Mammary microvascular endothelial cell (primary cell): ENCODE measurements around the gene MAP4K2.

DNA sequence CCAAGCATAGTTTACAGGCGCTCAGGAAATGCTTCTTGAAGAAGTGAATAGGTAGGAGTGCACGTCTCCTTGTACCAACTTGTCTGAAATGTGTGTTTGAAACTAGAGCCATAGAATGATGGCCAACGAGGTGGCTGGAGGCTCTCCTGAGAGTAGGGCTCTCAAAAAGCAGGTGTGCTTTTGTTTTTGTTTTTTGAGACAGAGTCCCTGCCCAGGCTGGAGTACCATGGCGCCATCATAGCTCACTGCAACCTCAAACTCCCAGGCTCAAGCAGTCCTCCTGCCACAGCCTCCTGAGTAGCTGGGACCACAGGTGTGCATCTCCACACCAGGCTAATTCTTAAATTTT lies 8.3 kb downstream of the SPINDOC start:
- RAMPAGE, long total RNA: no peak

DNA sequence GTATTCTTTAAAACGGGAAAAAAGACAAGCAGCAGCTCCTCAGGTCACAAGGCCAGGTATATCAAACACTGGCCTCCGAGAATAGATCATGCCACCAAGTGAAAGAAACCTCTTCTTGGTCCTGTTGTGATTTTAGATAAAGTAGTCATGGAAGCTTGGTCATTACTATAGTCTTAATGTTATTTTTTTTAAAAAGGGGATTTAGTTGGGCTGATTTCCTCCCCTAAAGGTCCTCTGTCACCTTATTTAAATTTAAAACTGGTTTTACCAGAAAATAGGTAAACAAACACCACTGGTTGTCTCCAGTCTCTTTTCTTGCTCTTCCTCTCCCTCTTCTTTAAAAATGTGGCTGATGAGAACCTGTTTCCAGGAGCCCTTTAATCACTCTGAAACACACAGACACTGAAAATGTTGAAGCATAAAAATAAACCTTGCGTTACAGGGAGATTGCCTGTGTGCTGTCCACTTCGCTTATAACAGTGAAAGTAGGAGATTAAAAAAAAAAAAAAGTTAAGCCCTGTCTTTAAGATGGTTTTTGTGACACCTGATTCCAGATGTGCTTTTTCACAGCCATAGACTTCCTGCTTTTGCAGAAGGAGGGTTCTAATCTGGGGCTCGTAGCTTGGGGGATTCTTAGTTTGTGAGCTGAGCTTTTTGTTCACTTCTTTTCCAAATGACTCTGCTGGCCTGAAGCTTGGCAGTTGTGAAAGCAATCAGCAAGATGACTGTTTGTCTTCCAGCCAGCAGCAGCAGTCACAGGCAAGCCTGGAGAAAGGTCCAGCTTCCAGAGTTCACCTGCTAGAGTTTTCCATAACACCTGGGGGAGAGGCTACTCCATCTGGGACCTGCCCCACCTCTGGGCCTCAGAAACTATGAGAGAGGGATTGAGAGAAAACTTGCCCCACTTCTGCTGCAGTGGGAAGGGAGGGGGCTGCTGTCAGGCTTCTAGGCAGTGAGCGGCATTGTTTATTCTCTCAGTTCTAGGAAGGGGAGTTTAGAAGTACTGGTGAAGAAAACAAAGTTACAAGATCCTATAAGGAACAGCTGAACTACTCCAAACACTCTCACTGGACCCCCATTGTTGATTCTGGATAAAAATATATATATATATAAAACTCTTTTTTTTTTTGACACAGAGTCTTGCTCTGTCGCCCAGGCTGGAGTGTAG lies 4.0 kb downstream of the MARK2 start:
- RAMPAGE, long total RNA: no peak

DNA sequence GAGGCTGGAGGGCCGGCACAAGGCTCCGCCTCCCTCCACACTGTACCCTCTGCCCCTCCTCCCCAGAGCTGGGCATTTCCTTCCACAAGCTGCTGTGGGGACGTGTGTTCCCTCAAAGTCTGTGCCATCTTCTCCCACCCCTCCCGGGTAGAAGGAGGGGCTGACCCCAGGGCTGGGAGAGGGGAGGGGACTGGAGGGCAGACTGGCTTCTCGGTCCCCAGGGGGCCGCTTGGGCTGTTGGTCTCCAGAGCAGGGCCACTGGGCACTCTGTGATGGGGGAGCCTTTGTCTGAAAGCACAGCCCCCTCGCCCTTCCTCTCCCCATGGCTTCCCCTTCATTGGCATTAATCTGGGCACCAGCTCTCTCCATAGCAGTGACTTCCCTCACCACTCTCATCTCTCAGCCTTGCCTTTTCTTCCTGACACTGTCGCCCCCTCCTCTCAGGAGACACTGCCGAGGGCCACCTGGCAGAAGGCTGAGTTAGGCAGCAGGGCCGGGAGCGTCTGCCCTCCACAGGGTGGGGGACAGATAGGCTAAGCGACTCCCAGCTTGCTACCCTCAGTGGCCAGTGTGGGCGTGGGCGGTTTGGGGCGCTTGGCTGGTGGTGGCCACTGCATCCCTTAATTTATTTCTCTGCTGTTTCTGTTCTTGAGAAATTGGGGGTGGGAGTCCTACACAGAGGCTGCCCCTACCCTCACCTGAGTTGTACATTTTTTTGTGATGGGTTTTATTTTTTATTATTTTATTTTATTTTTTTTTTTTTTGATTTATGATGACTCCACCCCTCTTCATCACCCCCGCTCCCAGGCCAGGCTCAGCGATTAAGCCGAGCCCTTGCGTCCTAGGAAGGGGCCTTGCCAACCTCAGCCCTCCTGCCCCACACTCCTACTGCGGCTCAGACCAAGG lies 6.8 kb downstream of the RCOR2 start:
- RAMPAGE, long total RNA: no peak

- RAMPAGE, long total RNA: no peak
Observed at GRCh38 chr11:63946727-63947209, 8.0 kb downstream of the NAA40 start.

DNA sequence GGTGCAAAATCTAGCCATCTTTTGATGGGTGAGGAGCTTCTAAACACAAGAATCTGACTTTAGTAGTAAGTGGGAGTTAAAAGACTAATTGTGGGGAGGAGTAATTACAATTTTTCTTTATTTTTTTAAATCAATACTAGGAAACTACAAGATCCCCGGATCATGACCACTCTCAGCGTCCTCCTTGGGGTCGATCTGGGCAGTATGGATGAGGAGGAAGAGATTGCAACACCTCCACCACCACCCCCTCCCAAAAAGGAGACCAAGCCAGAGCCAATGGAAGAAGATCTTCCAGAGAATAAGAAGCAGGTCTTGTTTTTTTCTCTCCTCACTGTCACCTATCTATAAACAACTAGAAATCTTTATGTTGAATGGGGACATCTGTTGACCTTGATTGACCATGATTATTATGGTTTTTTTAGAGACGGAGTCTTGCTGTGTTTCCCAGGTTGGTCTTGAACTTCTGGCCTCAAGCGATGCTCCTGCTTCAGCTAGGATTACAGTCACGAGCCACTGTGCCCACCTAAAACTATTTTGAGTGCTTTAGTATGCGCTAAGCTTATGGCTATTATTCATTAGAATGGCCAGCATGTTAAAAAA lies 9.6 kb downstream of the STIP1 start:
- RAMPAGE, long total RNA: no peak

DNA sequence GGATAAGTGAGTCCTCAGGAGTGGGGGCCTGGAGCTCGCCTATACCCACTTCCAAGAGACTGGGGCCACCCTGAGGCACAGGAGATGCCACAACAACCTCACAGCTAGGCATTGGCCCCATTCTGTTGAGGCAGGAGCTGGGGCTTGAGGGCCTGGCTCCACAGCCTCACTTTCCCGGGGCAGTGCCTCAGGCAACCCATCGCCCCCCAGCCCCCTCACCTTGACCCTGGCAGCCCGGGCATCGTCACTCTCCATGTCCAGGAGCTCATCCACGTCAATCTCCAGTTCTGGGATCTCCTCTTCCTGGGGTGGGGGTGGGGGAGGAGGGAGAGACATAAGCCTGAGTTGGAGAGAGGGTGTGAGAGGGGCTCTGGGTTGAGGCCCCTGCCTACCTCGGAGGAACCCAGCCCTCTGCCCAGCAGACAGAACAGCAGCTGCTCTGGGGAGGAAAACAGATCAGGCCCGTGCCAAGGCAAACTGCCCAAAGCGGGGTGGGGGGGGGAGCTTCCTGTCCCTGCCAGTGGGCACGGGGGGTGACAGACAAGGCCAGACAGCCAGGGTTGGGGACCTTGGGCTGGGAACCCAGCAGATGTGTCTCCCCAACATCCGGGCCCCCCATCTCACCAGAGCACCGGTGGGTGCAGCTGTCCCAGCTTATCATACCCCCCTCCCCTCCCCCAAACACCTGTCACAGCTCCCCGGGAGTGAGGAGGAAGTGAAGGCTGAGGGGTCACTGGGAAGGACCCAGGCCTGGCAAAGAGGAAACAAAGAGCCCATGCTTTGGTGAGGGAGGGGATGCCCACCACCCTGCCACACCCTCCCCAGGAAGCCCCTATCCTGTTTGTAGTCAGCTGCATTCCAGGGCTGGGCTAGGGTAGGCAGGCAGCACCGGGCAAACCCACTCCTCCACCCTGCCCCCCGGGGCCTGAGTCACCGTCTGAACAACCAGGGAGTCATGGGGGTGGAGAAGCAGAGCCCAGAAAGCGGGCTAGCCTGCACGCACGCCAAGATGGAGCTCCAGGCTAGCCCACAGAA lies 1.4 kb downstream of the PPP1R14B start:
- RAMPAGE, long total RNA: start-site peak on the minus strand centred at position 798 of the sequence, 173 bp wide, 85 and 19 reads in 2 replicates; start-site peak on the plus strand centred at position 977 of the sequence, 52 bp wide, 42 and 21 reads in 2 replicates

DNA sequence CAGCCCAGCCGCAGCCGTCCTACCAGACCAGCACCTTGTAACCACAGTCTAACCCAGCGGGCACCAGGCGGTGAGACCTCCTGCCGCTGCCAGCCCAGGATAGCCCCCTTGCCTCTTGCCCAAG lies 861 bp downstream of the PPP1R14B start:
- RAMPAGE, long total RNA: no peak

DNA sequence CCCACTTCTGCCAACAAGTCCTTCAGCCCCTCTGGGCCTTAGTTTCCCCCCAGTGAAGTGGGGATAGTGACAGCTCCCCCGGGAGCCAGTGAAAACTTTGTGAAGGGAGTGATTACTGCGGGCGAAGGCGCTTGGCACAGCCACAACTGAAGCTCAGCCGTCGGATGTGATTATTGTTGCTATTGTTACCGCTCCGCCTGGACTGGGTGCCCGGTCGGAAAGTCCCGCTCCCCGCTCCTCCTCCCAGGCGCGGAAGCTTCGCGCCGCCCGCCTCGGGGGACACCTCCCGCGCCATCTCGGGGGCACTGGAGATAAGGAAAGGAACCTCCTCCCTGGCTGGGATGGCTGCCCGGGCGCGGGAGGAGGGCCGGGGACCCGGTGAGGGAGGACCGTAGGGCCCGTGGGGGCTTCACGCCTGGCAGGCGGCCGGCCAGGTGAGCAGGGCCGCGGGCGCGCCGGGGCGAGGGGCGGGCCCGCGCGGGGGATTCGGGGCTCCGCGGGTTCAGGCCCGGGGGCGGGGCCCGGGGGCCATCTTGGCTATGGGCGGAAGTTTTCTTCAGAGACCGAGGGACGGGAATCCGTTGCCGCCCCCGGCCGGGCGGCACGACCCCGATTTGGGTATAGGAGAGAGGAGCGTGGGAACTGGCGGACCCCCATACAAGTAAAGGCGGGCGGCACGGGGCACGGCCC lies 556 bp upstream of the GPR137 start:
- RAMPAGE, long total RNA: no peak

DNA sequence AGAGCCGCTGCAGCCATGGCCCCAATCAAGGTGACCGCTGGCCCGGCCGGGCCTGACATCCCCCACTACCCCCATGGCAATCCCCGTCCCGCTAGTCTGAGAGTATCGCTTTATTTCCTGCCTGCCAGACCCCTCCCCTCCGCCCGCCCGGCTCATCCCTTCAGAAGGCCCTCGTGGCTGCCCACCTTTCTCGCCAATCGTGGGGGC lies 339 bp downstream of the PRDX5 start:
- RAMPAGE, long total RNA: no peak

DNA sequence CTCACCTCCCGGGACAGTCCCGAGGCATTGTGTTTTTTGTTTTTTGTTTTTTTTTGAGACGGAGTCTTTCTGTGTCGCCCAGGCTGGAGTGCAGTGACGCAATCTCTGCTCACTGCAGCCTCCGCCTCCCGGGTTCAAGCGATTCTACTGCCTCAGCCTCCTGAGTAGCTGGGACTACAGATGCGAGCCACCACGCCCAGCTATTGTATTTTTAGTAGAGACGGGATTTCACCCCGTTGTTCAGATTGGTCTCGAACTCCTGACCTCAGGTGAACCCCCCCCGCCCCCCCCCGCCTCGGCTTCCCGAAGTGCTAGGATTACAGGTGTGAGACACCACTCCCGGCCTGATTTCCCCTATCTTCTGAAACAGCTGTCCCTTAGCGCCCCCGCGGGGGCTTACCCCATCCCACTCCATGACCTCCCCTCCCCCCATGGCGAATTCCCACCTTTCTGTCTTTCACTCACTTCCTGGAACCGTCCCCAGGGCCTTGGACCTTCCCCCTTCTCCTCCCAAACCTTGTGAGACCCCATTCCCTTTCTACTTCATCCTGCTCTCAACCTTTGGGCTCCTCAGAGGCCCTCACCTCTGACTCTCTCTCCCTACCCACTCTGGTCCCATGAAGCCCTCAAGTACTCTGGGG lies 763 bp downstream of the PRDX5 start:
- RAMPAGE, long total RNA: no peak

DNA sequence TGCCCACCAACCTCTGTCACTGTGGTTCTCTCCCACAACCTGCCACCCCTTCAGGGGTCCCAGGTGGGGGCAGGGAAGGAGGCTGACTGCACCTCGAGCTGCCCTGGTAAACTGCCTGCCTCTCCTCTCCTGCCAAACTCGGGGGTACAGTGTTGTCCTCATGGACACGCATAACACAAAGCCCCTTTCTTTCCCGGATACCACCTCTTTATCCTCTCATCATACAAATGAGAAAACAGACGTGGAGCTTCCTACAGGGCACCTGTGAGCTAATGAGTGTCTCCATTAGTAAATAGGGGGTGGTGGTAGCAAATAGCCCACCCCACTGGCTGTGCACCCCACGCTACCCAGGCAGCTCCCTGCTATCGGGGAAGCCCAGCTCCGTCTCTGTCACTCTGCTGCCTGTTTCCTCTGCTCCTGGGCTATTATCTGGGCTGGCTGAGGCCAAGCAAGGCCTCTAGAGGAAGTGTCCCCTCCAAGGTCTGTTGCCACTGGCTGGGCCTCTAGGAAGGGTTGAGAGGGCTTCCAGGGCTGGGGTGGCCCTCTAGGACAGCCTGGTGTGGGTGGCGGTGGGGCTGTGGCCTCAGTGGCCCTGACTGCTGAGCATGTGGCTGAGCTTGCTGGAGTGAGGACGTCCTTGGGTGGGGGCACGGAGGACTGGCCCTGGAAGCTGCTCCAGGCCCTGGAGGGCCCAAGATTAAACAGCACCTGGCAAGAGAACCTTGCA lies 5.9 kb downstream of the PRDX5 start:
- RAMPAGE, long total RNA: no peak

DNA sequence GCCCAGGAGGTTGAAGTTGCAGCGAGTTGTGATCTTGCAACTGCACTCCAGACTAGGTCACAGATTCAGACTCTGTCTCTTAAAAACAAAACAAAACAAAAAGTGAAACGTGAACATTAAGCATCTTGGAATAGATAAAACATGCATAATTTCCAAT lies 801 bp upstream of the CCDC88B start:
- RAMPAGE, long total RNA: no peak

GRCh38 chr11:64344596-64345084 lies 4.6 kb downstream of the CCDC88B start:
- RAMPAGE, long total RNA: no peak

DNA sequence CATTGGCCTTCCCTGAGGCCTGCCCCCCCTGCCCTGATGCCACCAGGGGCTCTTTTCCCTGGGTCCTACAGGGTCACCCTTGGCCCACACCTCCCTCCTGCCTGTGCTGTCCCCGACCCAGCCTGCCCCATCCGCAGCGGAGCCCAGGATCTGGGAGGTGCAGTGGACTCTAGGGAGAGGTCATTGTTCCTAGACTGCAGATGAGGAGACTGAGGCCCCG lies 4.8 kb upstream of the RPS6KA4 start:
- RAMPAGE, long total RNA: no peak

GRCh38 chr11:64659787-64660302 lies 63.2 kb downstream of the NRXN2 start:
- RAMPAGE, long total RNA: no peak

DNA sequence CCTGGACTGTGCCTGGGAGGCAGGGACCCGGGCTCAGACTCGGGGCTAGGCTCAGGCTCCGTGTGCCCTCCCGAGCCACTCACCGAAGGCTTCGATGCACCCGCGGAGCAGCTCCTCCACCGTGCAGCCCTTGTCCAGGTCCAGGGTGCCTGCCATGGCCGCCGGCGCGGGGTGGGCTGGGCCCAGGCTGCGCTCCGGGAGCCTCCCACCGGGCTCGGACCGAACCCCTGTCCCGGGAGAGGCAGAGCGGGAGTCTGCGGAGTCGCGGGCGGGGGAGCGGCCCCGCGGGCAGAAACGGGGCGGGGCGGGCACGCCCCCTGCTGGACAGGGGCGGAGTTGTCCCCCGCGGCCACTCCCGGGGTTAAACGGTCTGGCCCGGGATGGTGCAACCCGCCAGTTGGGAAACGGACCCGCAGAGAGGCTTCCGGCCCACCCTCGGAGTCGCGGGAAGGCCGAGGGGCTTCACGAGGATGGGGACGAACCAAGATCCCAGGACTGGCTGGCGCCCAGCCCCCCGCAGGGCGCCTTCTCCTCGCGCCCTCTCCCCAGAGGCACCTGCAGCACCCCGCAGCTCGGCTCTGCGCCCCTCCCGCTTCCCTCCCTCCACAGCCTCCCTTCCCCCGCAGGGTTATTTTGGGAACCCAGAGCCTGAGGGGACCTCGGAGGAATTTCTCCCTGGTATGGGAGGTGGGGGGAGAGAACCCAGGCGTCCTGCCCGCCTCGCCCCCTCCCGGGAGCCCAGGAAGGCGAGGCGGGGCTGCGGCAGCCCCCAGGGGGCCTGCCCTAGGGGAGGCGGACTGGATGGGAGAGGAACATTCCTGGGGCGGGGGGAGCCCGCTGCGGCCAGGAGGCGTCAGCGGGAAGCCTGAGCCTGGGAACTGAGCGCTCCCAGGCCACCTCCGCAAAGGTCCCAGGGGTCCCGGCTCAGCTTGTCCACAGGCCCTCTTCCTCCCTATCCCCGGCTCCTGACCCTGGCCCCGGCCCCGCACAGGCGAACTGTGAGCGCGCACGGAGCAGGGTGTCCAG lies 918 bp downstream of the RASGRP2 start:
- RAMPAGE, long total RNA: no peak

DNA sequence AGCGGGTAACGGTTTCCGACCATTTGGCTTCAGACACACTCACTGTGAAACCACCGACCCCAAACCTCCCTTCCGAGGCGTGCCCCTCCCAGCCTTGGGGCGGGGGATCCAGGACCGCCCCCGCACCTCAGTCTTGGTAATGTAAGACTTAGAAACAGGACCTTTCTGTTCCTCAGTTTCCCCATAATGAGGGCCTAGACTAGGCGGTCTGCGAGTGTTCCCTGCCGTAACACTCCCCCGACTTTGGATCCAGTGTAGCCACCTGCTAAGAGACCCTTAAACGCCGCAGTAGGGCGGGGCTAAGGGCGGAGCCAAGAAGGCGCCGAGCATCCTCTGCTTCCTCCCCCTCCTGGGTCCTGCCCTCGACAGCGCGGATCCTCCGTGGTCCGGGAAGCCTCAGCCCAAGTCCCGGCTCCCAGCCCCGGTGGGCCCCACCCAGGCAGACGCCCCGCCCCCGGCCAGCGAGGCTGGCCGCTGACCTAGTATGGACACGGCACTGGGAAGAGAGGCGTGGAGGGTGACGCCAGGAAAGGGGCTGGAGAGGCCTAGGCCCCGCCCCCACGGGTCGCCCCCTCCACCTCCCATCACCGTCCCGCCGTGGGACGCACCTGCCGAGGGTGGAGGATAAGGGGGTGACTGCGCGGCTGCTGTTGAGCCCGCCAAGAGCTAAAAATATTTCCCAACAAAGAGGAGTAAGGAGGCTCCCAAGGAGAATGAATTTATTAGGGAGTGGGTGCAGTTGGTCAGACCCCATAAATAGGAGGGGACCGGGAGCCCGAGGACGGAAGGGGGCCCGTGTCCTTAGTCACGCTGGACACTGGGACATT lies 2.0 kb upstream of the RASGRP2 start:
- RAMPAGE, long total RNA: no peak

- RAMPAGE, long total RNA: no peak
Observed at GRCh38 chr11:64758011-64758700, 1.6 kb downstream of the PYGM start.

- RAMPAGE, long total RNA: no peak
Observed at GRCh38 chr11:64760459-64760946, 729 bp upstream of the PYGM start.

DNA sequence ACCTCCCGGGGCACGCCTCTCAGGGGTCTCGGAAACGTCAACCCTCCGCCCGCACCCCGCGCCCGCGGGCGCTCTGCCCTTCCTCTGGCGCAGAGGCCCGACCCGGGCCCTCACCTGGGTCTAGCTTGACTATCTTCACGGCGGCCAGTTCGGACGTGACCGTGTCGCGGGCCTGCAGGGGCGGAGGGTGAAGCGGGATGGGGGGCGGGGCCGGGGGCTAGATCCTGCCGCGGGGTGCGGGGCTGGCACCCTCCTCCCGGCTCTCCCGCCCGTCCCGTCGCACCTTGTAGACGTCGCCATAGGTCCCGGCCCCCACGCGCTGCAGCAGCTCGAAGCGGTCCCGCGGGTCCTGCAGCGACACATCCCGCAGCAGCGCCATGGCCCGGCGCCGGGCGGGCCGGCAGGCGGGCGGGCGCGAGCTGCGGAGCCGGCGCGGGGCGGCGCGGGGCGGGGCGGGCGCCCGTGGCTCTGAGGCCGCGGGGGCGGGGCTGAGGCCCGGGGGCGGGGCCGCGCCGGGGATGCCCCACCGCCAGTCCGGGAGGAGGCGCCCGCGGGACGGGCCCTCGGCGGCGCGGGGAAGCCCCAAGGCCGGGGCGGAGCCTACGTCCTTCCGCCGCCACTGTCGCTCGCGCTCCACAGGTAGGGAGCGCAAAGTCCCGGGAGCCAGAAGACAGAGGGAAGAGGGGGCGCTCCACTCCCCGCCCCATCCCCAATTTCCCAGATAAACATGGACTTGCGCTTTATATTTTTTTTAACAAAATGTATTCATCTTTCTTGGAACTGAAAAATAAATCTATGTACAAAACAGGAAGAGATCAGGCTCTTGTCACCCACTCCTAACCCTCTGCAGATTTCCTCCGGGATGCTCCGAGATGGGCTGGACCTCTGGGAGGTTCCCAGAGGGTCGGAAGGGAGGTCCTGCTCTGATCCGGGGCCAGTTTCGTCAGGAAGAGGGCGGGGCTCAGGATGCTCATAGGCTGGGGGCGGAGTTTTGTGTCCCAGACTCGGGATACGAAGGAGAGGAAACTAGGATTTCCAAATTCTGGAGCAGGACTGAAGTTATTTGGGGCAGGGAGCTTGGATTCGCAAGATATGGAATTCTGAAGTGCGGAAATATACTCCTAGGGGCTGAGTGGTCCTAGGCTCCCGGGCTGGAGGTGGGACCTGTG lies at the start of gene MAP4K2:
Gene MAP4K2 (minus strand): TSS at position 444 of the 1,169 bp plus-strand sequence.
- RAMPAGE, long total RNA: no peak